Epithelial cell of prostate (primary cell): ENCODE measurements around a stretch of chr20.

DNA sequence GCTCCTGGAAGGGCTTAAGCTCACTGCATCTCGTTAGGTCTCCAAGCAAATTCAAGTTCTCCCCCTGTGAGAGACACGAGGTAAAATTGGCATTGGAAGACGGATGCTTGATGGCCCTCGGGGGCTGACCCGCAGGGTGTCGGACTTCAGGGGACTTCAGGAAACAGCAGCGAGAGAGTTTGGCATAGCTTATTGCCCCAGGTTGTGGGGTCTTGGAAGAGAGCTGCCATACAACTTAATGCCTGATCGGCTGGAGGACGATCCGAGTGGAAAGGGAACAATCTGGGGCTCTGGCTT is 4.8 kb upstream of the ZNFX1 start:
- RRBS: no CpG with 5 or more reads among the region's 10 CpGs

DNA sequence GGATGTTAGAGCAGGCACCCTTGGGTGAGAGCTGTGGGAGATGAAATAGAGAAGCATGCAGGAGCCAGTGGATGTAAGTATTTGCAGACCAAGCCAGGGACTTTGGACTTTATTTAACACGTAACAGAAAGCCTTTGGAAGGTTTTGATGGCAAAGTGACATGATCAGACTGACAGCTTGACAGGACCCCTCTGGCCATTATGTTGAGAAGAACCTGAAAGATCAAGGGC is 82.5 kb upstream of the ZNFX1 start:
- RRBS: no CpG with 5 or more reads among the region's 1 CpG

DNA sequence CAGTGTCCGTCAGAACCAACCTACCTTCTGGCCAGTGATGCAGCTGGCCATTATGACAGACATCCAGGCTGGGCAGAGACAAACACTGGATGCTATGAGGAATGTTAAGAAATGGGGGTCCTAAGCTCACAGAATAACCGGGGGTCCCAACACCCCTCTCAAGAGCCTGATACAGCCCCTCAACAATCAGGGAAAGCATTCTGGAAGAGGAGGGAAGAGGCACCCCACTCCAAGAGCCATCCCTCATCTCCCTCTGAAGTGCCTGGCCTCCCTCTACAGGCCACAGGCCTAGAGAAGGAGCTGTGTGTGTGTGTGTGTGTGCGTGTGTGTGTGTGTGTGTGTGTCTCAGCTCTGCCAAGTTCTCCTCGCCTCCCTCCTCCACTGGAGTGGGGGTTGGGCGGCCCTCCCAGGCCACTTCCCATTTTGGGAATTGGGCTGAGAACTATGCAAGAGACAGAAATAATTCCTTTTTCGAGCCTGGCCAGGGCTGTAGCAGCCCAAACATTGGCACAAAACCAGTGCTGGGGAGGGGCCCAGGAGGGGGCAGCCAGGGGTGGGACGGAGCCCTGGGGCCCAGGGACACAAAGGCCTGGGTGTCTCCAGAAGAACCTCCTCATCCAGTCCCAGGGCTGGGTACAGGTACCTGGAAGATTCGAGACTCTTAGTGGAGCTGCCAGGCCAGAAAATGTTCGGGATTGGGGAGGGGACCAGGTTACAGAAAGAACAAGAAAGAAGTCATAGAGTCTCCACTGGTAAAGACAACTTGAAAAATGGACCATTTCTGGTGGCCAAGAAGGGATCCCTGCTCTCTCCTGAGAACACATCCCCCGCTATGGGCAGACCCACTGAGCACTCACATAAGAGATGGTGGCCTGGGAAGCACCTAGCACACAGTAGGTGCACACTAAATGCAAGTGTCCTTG is 35.6 kb downstream of the KCNB1 start:
- RRBS: no CpG with 5 or more reads among the region's 10 CpGs

DNA sequence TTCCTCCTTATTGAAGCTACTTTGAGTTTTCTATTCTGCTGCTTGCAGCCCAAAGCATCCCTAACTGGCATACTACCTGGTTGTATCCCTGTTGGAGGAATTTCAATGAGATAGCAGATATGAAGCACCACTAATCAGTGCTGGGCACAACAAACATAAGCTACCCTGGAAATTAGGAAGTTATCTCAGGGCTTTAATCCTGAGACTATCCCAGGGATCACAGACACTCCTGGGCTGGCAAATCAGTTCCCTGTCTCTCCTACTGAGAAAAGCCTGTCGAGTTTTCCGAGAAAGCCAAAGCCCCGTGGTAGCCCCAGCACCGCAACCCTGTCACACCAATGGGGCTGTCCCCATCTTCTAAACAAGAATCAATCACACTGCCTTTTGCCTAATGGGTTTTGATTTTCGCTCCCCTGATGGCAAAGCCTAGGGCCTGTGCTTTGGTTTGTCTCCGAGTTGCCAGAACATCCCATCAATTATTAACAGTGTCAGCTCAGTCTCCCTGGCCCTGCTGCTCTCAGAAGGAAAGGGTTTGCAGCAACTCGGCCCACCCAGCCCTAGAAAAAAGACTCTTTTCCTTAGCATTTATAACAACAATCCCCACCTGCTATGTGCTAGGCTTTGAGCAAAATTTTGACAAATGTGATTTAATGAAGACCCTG is 4.3 kb downstream of the KCNB1 start:
- RRBS: no CpG with 5 or more reads among the region's 7 CpGs

DNA sequence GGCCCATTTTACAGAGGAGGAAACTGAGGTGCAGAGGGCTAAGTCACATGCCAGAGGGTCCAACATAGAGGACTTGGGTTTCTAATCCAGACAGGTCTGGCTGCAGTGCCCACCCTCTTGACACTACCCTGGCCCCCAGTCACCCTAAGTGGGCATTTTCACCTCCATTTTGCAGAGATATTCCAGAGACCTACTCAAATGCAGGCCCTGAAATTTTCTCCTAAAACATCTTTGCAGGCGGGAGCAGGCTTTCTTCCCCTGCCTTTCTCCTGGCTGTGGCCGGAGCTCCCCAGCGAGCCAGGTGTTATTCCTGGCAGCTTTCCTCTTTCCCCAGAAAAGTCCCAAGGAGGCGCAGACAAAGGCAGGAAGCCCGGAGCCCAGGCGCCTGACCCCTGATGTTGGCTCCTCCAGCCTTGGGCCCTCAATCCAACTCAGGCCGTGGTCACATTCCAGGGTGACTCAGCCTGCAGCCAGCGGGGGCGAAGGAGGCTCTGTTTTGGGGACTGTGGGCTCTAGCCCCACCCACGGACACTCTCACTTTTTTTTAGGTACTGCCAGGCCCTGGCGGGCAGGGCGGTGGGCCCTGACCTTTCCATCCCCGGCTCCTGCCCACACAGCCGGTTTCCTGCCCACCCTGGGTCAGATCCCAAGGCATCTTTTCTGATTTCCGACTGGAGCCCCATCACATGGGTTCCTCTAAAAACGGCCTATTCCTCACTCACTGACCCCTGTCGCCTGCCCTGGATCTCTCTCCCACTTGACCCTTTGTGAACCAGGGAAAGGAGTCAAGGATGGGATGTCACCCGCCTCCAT is 5.7 kb downstream of the PTGIS start:
- RRBS: 8% methylated on average over 4 of the region's 18 CpGs

DNA sequence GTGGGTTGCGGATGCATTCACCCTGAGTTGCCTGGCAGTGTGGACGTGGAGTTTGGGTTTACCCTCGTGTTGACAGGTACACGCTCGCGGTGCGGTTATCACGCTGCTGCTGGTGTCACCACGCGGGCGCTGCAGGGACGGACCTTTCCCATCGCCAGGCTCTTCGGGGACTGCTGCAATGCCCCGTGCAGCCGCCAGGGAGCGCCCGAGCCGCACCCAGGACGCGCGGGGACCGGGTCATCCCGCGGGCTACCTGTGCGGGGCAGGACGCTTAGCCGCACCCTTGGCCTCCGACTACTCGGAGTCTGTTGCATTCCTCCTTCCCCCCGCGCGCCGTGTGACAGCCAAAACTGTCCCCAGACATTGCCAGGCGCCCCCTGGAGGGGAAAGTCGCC is 43.1 kb upstream of the PTGIS start:
- RRBS: no CpG with 5 or more reads among the region's 36 CpGs

- RRBS: no CpG with 5 or more reads among the region's 2 CpGs
Measured at GRCh38 chr20:49661935-49662696, 51.6 kb downstream of the B4GALT5 start.

DNA sequence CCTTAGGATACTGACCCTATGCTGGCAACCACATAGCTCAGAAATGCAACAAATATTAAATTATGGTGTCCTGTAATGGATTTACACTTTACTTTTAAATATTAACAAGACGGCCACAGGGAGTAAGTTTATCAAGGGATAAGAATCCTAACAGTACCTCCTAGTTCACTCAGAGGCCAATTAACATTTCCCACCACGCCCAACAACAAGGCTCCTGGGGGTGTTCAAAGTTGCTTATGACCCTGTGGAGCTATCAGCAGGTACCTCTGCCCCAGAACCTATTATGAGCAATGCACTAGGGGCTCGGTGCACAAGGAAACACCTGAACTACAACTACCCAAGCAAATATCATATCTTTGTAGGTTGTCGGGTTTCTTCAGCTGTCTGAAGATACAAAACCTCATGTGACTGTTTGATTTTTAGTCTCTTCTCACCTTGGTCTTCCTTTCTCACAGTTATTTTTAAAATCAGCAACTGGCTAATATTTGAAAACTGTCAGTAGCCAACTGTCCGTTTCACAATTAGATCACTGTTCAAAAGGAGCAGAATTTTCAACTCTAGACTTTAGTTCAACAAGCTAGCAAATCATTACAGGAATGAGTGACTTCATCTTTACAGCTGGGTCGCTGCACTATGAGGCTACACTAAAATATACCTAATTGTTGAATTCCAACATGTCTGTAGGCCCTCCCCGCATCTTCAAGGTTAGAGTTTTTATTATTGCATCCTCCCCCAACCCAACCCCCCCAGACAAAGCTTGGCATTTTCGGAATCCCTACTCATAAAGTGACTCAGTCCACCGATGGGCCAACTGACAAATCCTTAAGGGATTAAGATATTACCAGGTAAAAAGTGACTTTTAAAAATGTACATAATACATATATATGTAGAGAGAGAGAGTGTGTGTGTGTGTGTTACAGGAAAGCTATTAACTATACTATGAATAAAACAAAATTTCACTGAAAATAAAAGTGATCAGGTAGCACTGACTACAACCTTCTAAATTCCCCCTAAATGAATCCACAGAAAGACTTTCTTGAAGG is 38.1 kb downstream of the B4GALT5 start:
- RRBS: no CpG with 5 or more reads among the region's 9 CpGs

GRCh38 chr20:49785614-49786246 is 26.9 kb upstream of the SLC9A8 start:
- RRBS: no CpG with 5 or more reads among the region's 11 CpGs

- RRBS: no CpG with 5 or more reads among the region's 6 CpGs
Measured at GRCh38 chr20:49794337-49794839, 18.2 kb upstream of the SLC9A8 start.

- RRBS: no CpG with 5 or more reads among the region's 6 CpGs
Measured at GRCh38 chr20:49794840-49795412, 17.7 kb upstream of the SLC9A8 start.

GRCh38 chr20:49811756-49812448 is 726 bp upstream of the SLC9A8 start:
- RRBS: no CpG with 5 or more reads among the region's 10 CpGs

DNA sequence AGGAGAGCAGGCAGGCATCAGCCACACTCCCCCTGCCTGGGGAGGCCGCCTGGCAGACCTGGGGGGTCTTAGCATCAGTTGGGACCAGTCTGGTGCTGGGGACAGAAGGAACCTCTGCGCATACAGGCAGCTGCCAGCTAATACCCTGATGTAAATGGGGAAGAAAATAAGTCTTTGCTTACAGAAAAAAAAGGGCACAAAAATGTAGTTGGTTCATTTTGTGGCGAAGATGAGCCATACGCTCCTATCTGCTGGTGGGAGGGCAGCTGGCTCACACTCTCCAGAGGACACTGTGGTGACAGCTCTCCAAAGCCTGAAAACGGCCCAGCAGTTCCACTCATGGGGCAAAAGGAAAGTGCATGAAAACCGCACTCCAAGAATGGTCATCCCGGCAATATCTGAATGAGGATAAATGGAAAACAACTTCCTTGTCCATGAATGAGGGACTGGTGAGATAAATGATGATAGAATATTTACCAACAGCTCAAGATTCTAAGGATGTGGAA is 21.7 kb downstream of the SPATA2 start:
- RRBS: no CpG with 5 or more reads among the region's 7 CpGs

DNA sequence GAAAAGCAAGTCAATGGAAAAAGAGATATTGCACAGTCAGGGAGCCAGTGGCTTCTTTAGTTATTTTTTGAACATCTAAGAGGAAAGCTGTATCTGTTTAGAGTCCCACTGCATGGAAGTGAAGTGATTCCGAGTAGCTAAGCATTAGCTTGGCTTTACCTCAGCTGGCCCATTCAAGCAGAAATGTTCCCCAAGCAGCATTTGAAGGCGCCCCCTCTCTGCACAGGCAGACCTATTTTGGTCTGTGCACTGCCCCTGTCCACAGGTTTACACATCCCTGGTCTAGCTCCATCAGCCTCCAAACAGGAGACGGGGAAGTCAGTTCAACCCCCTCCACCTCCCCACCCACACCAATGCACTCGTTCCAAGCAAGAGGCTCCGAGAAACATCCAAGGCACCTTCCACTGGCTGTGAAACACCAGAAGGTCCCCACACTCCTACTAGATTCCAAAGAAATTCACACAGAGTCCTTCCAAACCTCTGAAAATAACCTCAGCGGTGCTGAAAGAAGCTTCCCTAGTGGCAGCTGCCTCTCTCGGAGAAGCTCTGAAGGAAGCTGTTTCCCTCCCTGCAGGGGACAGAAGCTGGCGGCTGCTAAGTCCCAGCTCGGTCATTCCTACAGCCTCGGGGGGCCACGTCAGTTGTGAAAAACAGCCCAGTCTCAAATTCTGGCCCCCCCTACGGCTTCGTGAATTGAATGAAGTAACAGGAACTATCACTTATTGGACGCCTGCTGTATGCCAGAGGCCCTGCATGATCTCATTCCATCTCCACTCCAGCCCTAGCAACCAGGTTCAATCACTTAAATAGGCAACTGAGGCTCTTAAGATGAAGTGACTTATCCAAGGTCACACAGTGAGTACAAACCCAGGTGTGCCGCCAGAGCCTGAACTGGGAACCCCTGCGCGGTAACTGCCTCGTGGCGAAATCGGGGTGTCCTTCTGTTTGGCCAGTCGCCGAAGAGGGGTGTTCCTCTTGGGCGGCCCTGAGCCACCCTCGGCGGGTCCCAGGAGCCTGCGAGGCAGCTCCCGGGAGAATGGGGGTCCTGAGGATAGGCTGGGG is 835 bp downstream of the SPATA2 start:
- RRBS: no CpG with 5 or more reads among the region's 27 CpGs

DNA sequence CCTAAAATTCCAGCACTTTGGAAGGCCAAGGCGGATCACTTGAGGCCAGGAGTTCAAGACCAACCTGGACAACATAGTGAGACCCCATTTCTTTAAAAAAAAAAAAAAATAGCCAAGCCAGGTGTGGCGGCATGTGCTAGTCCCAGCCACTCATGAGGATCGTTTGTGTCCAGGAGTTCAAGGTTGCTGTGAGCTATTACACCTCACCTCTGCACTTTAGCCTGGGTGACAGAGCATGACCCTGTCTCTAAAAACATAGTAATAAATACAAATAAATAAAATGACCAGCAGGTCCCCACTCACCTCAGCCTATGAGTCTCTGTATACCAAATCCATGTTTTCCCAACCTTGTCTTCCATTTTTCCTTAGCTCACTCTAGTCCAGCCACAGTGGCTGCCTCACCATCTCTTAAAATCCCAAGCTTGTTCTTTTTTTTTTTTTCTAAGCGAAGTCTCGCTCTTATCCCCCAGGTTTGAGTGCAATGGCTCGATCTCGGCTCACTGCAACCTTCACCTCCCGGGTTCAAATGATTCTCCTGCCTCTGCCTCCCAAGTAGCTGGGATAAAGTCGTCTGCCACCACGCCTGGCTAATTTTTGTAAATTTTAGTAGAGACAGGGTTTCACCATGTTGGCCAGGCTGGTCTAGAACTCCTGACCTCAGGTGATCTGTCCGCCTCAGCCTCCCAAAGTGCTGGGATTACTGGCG is 10.0 kb upstream of the UBE2V1 start:
- RRBS: no CpG with 5 or more reads among the region's 12 CpGs

DNA sequence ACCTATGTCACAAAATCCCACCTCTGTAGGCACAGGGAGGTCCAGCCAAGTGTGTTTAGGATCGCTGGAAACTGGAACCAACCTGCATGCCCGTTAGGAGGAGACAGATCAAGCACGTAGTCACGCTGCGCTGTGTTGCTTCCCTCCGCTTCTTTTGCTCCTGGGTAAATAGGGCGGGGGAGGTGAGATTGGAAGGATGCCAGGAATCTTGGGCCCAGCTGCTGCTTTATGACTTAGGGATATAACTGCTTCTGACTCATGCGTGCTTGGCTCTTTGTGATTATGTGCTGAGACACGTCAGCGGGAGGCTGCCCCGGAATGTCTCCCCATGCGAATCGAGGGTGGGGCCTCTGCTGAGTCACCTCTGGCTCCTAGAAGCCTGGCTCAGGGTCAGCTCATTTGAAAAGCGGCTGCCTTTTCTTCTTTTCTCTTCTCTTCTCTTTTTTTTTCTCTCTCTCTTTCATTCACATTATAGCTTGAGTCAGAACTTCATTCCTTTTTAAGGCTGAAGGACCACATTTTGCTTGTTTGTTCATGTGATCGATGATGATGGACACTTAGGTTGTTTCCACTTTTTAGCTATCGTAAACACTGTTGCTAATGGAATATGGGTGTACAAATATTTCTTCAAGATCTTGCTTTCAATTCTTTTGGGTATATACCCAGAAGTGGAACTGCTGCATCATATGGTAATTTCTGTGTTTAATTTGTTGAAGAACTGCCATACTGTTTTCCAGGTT is 12.6 kb upstream of the PEDS1 start:
- RRBS: no CpG with 5 or more reads among the region's 16 CpGs

- RRBS: no CpG with 5 or more reads among the region's 12 CpGs
Measured at GRCh38 chr20:50187381-50188051, 3.1 kb upstream of the CEBPB start.

- RRBS: under 1% methylated on average over 43 of the region's 88 CpGs
Measured at GRCh38 chr20:50191704-50192674, 1.4 kb downstream of the CEBPB start.

DNA sequence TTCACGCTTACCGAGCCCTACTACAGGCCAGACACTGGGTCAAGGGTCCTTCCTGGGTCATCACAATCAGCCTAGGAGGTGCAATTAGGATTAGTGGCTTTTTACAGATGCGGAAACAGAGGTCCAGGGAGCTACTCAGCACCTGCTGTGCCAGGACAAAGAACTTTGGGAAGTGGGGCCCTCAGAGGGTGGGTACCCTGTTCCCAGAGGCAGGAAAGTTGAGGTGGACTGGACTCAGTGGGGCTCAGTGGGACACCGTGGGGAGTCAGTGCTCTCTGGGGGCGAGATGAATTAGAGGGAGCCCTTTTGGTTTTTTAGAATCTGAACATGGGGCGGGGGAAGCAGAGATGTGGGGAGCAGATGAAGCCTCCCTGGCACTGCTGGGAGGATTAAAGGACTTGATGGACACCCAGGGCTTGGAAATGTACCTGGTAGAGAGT is 77.3 kb downstream of the CEBPB start:
- RRBS: no CpG with 5 or more reads among the region's 6 CpGs

- RRBS: no CpG with 5 or more reads among the region's 20 CpGs
Measured at GRCh38 chr20:50270612-50271020, 80.0 kb downstream of the CEBPB start.